ENCODE measurements around a stretch of chr7.

- RRBS, result no CpG with 5 or more reads among the region's 2 CpGs
Observed at GRCh38 chr7:105857048-105858050, 19.1 kb downstream of the ATXN7L1 start.

- RRBS, result no CpG with 5 or more reads among the region's 10 CpGs
Observed at GRCh38 chr7:106022095-106023018, 59.3 kb downstream of the CDHR3 start.

- RRBS, result no CpG with 5 or more reads among the region's 12 CpGs
Observed at GRCh38 chr7:106069918-106070570, 42.1 kb downstream of the SYPL1 start.

DNA sequence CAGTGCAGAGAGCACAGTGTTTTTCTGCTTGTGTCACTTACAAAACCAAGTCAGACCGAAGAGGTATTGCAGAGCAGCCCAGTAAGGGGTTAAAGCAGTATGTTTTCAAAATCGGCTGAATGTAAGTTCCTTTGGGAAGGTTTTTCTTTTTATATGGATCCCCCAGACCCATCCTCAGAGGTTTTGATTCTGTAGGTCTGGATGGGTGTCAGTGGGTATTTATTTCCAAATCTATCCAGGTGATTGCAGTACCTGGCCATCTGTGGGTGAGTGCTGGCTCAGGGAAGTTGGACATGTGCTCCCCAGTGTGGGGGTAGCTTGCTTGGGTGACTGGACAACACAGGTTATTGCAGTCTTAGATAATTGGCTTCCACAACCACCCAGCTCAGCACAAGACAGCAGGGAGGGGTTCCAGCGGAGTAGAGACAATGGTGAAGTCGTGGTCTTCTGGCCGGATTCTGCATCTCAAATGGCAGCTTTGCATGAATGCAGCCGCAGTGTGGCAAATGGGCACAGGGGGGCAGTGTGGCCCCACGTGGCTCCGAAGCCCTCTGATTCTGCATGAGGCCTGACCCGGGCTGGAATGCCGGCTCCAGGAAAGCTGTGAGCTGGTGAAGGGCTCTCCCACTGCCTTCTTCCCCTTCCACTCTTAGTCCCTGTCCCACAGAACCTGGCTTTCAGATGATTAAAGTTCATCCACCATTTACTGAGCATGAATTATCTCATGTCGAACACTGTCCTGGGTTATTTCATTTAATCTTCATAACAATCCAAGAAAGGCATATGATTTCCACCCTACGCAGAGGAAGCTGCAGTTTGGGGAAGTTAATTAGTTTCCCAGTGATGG is 64.5 kb upstream of the SYPL1 start:
- RRBS, result no CpG with 5 or more reads among the region's 12 CpGs

DNA sequence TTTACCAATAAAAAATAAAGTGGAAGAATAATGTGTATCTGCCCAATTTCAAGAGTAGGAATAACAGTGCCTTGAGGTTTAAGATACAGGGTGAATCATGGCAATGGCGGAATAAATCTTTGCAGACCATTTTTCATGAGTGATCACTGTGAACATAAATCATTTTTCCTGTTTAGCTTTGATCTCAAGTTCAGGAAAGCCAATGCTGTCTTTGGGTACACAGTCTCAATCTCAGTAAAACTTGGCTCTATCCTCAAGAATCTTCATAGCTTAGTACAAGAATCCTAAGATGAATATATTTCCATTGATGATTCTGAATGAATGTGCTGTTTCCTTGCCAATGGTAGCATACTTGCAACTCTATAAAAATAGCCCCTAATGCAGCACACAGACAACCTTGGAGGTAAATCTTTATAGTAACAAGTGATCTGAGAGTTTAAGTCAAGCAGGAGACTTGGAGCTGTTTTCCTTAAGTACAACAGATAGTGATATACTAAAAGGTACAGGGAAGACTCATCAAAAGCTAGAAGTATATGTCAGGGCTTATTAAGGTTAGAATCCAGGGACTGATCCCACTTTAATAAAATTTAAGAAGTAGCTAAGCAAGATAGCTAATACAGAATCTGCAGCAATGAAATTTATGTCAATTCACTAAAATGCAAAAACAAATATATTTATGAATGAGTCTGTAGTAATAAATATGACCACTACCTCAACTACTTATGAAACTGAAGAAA is 6.7 kb downstream of the NAMPT start:
- RRBS, result no CpG with 5 or more reads among the region's 1 CpG

DNA sequence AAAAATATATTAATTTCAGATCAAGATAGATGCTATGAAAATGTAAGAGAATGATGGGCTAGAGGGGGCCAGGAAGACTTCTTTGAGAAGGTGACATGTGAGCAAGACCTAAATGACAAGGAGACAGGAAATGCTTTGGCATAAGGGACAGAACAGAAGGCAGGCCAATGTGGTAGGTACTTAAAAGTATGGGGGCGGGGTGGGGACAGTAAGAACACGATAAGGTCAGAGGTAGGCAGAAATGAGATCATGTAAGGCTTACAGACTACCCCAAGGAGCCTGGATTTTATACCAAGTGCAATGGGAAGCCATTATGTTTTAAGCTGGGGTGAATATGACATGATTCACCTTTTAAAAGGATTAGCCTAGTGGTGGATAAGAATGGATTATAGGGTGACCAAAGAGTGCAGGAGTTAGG is 5.0 kb downstream of the NAMPT start:
- RRBS, result no CpG with 5 or more reads among the region's 2 CpGs

- RRBS, result no CpG with 5 or more reads among the region's 8 CpGs
Observed at GRCh38 chr7:106424628-106425891, 140.3 kb upstream of the NAMPT start.

DNA sequence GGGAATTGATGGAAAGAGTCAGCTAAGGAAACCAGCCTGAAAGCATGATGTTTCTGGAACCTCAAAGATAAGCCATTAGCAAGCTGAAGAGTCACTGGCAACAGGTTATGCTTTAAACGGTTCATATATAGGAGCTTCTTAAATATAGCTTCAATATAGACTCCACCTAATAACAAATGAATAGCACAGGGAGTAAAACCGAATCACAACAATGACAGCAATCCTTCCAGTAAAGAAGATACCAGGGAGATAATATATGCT is 20.4 kb downstream of the CCDC71L start:
- RRBS, result no CpG with 5 or more reads among the region's 2 CpGs

DNA sequence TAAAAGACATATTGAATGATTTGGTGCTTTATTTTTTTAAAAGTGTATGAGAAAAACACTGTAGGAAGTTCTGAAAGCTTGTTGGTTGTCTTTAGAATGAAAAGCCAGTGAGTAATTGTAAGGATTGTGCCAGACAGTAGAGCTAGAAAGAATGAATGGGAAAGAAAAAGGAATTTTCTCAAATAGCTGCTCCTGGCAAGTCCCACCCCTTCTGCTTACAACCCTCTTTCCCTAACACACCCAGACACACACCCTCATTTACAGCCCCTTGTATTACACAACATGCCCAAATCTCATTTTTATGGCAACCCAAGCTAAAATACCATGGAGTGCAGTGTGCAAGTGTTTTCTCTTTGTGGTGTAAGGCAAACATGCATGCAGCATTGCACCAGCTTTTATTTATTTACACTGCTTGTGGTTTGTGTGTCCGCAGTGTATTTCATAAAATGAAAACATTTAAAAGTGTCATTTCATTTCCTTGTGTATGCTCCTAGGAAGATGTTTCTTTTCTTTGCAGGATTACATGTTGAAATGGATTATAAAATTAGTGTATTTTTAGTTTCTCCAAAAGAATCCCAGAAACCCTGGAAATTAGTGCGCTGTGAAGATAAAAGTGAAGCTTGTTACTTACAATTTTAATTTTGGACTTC is 1.5 kb downstream of the PRKAR2B start:
- RRBS, result no CpG with 5 or more reads among the region's 2 CpGs

GRCh38 chr7:107174158-107174851 is 5.5 kb downstream of the HBP1 start:
- RRBS, result no CpG with 5 or more reads among the region's 5 CpGs

- RRBS, result no CpG with 5 or more reads among the region's 6 CpGs
Observed at GRCh38 chr7:107180923-107181458, 12.2 kb downstream of the HBP1 start.

DNA sequence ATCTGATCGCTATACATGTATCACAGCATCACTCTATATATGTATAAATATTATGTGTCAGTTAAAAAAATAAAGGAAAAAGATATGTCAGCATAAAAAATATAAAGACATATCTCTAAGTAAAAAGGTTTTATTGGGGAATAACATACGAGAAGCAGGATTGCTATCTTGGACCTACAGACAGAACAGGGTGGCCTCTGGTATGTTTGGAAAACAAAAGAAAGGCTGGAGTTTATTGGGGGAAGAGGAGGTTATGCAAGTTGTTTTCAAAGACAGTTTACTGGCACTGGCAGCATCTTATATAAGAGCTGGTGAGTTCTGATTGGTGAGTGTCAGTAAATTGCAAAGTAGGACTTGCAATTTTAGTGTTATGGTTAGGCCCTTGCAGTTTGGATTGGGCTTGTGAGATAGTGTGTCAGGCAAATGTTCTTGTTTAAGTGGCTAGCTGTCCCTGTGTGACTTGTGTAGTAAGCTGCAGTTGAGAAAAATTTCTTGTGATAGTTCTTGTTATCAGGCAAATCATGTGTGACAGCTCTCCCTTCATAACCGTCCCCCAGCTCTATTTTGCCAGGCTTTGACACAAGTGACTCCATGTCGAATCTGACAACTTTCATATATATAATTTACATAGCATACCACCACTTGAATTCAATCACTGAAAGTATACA is 118.2 kb downstream of the HBP1 start:
- RRBS, result no CpG with 5 or more reads among the region's 4 CpGs

- RRBS, result no CpG with 5 or more reads among the region's 2 CpGs
Observed at GRCh38 chr7:107471356-107471591, 1.4 kb downstream of the GPR22 start.

GRCh38 chr7:107474094-107474797 is 4.4 kb downstream of the GPR22 start:
- RRBS, result no CpG with 5 or more reads among the region's 6 CpGs

- RRBS, result no CpG with 5 or more reads among the region's 8 CpGs
Observed at GRCh38 chr7:107782904-107783539, 20.0 kb downstream of the SLC26A3 start.

- RRBS, result no CpG with 5 or more reads among the region's 13 CpGs
Observed at GRCh38 chr7:107934649-107935983, 44.1 kb downstream of the DLD start.

GRCh38 chr7:107939696-107940458 is 48.9 kb downstream of the DLD start:
- RRBS, result no CpG with 5 or more reads among the region's 15 CpGs

DNA sequence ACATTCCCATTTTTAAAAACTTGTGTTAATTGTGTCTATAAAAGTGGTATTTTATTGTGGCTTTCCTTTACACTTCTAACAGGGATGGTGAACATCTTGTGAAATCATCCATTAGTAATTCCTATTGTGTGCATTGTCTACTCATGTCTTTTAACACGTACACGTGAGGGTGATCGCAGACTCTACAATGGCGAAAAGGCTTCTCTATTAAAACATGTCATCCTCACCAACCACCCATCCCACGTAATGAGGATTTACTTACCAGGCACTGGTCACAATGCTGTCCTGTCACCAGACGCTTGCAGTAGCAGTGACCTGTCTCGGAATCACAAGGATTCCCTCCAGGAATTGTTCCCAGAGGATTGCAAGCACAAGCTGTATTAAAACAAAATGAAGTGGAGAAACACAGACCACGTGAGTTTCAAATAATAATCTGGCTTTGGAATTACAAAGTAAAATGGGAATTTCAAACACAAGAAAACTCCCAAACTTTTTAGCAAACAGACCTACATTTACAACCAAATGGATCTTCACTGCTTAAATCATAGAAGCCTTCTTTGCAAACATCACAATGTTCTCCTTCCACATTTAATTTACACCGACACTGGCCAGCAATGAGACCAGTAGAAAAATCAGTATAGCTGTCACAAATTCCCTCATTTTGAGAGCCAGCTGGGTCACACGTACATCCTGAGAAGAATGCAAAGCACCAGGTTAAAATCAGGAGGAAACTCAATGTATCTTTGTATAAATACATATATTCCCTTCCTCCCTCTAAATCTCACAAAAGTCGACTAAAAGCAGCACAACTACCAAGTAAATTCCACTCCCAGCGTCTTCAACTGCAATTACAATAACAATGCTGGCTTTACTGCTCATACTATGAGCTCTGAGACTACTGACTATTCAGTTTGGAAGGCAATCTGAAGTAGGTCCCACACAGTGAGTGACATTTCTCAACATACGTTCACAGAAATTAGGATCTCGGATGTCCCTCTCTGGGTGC is 27.9 kb downstream of the LAMB1 start:
- RRBS, result no CpG with 5 or more reads among the region's 14 CpGs

- RRBS, result no CpG with 5 or more reads among the region's 1 CpG
Observed at GRCh38 chr7:108093941-108094140, 36.3 kb downstream of the LAMB4 start.

- RRBS, result no CpG with 5 or more reads among the region's 2 CpGs
Observed at GRCh38 chr7:108494008-108494614, 31.8 kb downstream of the PNPLA8 start.

Data from islet of Langerhans (tissue), 1 donor.